Cardiac atrium fibroblast (primary cell): Measurements from ENCODE around the gene SLC6A19.

DNA sequence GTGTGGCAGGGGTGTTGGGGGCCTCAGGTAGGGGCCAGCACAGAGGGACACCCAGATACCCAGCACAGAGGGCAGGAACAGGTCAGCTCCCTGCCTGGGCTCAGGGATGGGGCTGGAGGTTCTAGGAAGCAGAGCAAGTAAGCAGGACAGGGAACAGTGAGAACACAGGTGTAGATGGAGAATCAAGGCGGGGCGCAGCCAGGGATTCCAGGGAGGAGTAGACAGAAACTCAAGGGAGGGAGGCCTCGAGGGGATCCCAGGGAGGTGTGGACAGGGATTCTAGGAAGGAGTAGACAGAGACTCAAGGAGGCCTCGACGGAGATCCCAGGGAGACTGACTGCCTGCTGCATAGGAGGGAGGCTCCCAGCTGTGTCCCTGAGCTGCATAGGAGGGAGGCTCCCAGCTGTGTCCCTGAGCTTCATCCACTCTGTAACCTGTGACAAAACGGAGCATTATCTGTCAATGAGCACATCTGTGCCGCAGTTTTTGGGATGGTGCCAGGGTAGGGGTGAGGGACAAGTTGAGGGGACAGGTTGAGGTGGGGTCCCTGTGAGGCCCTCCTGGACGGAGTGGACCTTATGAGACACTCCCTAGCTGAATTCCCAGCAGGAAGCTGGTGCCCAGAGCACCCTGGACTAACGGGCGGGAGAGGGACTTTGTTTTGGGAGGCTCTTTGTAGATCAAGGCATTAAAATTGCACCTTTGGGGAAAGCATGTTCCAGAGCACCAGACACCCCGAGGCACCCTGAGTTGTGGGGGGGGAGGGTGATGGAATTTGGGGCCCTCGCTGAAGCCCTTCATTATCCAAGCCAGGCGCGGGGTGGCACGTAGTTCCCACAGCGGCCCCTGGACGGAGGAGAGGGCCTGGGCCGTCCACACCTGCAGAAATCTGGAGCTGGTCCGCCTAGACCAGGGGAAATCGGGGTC, 829 bp upstream of the PLEKHG4B start:
- RAMPAGE, long total RNA: no peak

DNA sequence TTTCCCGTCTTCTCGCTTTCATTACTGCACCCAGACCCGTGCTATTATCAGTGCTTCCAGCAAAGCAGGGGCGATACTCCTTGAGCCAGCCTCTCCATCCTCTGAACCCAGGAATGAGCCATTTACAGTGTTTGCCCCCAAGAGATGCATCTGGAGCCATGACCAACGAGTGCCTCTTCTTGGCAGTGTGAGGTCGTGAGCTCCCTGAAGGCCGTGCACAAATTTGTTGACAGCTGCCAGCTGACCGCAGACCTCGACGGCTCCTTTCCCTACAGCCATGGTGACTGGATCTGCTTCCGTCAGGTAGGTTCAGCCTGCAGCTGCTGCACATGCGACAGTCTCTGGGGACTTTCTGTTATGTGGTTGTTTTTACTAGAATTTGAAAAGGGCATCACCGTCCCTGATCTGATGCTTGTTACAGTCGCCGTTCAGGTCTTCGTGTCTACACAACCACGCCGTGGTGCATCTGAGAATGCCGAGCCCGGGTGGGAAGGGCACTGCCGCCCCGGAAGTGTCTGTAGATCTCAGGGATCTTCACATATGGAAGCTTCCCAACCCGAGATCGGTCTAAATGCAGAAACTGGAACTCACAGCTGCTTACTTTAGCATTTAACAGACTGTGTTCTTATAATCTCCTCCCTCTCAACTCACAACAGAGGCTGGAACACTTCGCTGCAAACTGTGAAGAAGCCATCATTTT, 36.5 kb upstream of the LRRC14B start:
- RAMPAGE, long total RNA: no peak

GRCh38 chr5:501948-502680, 22.1 kb downstream of the SLC9A3 start:
- RAMPAGE, long total RNA: no peak

DNA sequence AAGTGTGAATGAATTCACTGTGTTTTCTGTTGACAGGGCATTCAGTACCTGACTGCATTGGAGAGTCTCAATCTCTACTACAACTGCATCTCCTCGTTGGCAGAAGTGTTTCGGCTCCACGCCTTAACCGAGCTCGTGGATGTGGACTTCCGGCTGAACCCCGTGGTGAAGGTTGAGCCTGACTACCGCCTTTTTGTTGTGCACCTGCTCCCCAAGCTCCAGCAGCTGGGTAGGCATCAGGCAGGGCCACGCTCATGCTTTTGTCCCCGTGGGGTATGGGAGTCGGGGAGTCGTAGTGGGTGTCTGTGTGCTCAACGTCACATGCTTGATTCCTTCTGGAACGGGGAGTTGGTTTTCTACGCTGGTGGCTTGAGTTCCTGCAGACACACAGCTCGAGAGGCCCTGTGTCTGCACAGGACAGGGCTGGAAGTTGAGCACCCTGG, 7.9 kb downstream of the CEP72 start:
- RAMPAGE, long total RNA: no peak

- RAMPAGE, long total RNA: no peak
Observed at GRCh38 chr5:690885-691475, 2.2 kb downstream of the TPPP start.

GRCh38 chr5:710653-711908, 17.9 kb upstream of the TPPP start:
- RAMPAGE, long total RNA: no peak

DNA sequence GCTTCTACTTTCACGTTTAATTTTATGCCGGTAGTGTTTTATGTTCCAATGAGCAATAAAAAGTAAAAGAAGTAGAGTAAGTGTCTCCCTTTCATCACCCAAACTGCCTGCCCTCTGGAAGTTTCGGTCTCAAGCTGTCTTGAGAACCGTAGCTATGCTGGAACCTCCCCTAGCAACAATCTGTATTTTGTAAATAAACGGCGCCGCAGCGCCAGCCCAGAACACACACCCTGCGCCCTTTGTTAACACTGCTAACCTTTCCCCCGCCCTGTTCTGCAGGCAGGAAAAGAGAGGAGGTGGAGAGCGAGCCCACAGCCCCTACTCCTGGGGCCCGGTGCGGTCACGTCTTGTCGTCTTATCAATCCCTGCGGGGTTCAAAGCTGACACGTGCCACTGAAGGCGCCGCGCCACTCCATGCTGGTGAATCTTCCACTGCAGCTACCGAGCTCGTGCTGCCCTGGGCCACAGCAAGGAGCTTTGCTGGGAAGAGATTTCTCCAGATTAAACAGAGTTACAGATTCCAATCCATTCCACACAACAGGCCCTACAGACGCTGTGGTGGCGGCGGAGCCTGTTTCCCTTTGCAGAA, 25.4 kb downstream of the ZDHHC11B start:
- RAMPAGE, long total RNA: no peak

DNA sequence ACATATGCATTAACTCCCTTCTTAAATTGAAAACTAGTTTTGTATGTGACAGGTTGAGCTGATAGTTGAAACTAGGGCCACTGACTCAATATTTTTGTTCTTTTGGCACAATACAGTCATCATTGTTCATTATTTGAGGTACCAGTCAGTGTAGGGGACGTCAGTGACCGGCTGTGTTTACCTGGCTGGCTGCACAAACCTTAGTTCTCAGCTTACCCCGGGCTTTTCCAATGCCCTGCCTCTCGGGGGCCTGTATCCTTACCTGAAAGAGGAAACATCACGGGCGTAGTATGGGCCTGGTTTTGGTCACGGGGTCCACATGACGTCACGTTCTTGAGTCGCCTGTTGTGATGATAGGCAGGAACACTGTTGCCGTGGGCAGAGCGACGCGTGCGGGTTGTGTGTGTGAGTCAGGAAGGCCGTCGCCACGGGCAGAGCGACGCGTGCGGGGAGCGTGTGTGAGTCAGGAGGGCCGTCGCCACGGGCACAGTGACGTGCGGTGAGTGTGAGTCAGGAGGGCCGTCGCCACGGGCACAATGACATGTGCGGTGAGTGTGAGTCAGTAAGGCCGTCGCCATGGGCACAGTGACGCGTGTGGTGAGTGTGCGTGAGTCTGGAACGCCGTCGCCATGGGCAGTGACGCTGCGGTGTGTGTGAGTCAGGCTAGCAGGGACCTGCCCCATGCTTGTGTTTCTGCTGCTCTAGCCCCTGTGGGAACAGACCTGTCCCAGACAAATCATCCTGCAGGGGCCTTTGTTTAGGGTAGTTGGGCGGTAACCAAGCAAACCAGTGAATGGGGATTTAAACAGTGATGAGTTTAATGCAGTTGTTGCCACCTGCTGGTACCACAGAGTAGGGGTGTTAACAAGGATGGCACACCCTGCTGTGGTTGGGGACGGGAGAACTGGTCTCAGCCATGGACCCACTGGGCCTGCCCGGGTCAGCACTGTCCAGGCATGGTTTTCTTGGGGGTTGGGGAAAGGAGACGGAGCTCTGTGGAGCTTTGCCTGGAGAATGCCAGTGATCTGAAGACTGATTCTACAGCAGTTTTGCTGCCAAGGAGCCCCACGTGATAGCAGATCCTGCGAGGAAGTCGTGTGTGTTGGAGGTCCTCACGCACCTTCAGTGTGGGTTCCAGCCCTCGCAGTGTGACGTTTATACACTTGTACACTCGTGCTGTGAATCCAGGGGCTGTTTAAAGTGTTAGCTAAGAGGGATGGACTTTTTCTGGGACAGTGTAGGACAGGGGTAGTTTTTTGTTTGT, 19.8 kb downstream of the TRIP13 start:
- RAMPAGE, long total RNA: no peak

DNA sequence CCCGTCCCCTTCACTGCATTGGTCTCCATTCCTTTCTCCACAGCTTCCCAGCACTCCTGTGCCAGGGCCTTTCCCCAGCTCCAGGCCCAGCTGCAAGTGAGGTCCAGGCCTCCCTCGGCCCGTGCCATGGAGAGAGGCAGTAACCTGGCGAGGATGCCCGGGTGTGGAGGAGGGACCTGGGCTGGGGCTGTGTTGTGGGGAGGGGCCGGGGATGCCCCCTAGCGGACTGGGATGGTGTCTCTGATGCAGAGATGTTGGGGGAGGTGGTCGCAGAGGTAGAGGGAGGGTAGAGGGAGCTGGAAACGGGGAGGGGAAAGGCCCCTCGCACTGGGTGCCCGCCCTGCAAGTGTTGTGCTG, 26.2 kb upstream of the NKD2 start:
- RAMPAGE, long total RNA: no peak

DNA sequence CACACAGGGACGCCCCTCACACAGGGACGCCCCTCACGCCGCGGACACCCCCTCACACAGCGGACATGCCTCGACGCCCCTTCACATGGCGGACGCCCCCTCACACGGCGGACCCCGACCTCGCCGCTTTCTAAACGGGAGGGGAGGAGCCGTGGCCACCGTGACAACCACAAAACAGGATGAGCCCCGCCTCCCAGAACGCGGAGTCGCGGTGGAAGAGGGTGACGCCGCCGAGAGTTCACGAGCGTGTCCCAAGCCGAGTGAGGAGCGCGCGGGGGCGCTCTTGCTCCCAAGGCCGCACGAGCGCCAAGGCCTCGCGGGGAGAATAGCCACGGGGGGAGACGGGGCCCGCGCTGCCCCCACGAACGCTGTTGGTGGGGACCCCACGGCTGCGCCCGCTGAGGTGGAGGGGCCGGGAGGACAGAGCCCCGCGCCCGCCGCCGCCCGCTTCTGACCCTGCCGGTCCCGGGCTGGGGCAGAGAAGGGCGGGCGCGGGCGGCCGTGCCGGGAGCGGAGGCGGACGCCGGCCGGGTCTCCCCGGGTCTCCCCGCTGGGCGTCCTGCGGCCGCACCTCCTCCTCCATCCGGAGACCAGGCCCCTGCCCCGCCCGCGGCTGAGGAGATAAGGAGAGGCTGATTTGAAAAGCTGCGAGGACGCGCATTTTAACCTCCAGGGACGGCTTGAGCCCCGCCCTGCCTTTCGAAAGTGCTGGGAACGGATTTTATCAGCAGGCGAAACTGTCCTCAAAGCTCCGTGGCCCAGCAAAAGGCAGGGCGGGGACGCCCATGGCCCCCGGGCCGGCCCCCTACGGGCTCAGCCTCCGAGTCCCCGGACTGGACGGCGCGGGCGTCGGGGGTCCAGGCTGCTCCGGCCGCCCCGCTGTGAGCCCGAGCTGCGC, 3.9 kb upstream of the NKD2 start:
- RAMPAGE, long total RNA: no peak

- RAMPAGE, long total RNA: no peak
Observed at GRCh38 chr5:1075278-1075858, 36.5 kb downstream of the SLC12A7 start.

DNA sequence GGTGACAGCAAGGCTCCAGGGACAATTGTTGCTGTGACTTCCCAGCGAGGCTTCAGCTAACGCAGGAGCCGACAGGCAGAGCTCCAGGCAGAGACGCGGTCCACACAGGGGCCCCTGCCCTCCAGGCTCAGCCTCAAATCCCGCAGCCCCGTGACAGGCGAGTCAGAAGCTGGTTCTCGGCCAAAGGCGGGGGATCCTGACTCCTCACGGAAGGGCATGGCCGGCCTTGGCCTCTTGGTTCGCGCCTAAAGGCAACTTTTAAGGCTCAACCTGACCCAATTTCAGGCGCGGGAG, 21.3 kb downstream of the SLC12A7 start:
- RAMPAGE, long total RNA: no peak

DNA sequence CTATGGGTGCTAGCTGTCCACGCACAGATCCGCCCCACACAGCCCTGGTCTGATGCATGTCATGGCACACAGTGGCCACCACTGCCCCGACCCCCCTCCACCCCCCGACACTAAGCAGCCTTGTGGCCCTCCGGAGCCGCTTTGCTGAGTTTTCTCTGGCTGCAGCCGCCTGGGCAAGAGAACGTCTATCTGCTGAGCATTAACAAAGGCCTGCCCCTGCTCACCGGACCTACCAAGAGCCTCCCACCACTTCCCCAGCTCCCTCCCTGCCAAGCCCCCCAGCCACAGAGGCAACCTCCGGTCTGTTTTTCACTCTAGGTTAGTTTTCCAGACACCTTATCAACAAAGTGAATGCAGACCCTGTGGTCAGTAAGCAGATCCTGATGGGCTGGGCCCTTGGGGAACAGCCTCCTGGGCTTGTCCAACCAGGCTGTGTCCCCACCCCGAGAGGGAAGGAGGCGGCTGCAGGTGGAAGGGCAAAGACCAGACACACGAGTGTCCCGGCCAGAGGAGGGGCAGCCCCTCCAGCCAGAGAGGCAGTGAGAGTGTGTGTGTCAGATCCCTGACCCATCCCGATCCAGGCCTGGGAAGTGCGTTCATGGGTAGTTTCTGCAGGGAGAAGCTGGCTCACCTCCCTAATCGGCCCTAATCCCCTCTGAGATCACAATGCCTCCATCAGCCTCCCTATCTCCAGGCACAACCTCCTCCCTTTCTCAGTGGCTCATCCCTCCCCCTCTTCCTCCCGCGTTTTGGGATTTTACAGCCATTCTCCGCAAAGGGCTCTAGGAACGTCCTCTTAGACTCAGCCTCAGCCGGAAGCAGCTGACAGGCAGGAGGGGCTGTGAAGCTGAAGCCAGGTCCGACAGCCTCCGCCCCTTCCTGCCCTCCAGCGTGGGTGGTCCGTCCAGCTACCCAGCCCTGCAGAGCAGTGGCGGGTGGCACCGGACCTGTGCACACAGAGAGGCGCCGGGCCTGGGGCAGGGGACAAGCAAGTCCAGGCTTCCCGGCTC, 9.9 kb downstream of the SLC12A7 start:
- RAMPAGE, long total RNA: no peak

- RAMPAGE, long total RNA: no peak
Observed at GRCh38 chr5:1122557-1122884, 10.7 kb upstream of the SLC12A7 start.

- RAMPAGE, long total RNA: no peak
Observed at GRCh38 chr5:1201287-1201939, at the start of gene SLC6A19. Gene SLC6A19 (plus strand): TSS chr5:1201595.

DNA sequence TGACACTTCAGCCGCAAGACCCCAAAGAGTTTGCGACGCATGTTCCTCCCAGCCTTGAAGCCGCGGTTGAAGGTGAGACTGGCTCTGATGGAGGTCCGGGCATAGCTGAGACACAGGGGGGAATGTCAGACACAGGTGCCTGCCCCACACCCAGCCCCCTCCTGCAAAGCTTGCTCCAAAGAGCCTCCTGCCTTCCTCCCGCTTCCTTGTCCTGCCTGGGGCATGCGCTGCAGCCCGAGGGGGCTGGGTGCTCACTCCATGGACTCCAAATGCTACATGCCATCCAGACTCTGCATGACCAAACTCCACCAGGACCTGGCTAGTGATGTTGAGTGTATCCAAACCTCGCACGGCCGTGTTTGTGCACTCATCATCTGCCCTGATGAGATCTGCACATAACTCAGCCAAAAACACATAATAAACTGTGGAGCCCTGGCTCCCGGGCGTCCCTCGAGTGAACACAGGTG, 34.3 kb downstream of the TERT start:
- RAMPAGE, long total RNA: no peak

DNA sequence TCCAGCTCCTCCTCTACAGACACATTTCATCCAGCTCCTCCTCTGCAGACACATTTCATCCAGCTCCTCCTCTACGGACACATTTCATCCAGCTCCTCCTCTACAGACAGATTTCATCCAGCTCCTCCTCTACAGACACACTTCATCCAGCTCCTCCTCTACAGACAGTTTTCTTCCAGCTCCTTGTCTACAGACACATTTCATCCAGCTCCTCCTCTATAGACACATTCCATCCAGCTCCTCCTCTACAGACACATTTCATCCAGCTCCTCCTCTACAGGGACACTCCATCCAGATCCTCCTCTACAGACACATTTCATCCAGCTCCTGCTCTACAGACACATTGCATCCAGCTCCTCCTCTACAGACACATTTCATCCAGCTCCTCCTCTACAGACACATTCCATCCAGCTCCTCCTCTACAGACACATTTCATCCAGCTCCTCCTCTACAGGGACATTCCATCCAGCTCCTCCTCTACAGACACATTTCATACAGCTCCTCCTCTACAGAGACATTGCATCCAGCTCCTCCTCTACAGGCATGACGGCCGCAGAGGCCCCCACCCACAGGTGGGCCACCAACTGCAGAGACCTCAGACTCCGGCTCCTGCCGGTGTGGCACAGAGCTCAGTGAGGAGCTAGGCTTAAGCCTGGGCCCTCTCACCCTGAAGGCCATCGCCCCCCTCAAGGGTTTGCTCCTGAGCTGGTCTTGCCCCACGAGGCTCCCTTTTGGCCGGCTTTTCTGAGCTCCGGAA, 16.2 kb downstream of the CLPTM1L start:
- RAMPAGE, long total RNA: no peak

GRCh38 chr5:1338796-1339330, 6.0 kb downstream of the CLPTM1L start:
- RAMPAGE, long total RNA: no peak

GRCh38 chr5:1480228-1480800, 35.1 kb upstream of the SLC6A3 start:
- RAMPAGE, long total RNA: no peak

GRCh38 chr5:1507537-1508442, 16.0 kb downstream of the LPCAT1 start:
- RAMPAGE, long total RNA: no peak